ENCODE measurements around a stretch of chr20.

DNA sequence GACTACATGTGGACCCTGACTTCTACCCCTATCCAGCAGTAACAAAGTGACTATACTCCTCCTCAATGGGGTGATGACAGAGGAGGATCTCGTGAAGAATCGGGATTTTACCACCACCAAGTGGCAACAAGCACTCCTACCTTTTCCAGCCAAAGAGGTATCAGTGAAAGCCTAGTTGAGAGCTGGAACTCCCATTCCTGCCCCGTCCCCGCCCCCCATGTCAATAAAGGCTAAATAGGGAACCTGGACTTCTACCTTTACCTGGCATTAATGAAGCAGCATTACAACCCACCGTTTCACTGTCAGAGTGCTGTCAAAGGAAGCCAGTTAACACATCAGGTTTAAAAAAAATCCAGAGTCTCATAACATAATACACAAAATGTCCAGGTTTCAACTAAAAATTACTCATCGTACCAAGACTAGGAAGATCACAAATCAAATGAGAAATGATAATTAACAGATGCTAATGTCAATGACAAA lies 45.3 kb downstream of the RNF24 start:
- RRBS = no CpG with 5 or more reads among the region's 6 CpGs

- RRBS = no CpG with 5 or more reads among the region's 6 CpGs
Observed at GRCh38 chr20:4018275-4018914, 3.0 kb upstream of the RNF24 start.

- RRBS = no CpG with 5 or more reads among the region's 2 CpGs
Observed at GRCh38 chr20:4025982-4026449, 10.7 kb upstream of the RNF24 start.

- RRBS = no CpG with 5 or more reads among the region's 4 CpGs
Observed at GRCh38 chr20:4153236-4153651, 4.6 kb downstream of the SMOX start.

DNA sequence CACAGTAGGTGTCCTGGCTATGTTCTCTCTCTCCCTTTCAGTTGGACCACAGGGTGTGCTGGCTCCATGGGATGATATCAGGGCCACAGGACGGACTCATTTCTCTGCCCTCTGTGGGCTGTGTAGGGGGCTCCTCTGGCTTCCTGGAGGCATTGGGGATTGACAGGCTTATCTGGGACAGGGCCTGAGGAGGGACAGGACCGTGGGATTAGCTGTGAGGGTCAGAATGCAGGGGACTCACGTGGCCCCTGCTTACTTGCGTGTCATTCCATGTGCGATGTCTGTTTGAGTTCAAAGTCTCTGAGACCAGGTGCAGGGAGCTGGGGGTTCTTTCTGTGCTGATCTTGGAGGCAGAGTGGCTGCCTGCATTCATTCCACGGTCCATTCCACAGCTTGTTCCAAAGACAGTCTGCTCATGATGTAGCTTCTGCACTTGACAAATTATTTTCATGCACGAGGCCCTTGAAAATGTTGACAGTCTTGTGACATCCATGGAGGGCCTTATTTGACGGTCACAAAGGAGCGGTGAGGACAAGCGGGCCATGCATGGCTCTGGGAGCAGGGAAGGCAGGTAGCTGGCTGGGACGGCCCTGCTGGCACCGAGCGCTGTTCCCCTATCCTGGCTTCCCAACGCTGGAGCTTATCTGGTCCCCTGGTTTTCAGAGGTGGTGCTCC lies 22.9 kb downstream of the SMOX start:
- RRBS = no CpG with 5 or more reads among the region's 14 CpGs

- RRBS = no CpG with 5 or more reads among the region's 9 CpGs
Observed at GRCh38 chr20:4297368-4297895, 48.3 kb upstream of the ADRA1D start.

GRCh38 chr20:4661228-4661742 lies 25.0 kb upstream of the PRNP start:
- RRBS = no CpG with 5 or more reads among the region's 14 CpGs

DNA sequence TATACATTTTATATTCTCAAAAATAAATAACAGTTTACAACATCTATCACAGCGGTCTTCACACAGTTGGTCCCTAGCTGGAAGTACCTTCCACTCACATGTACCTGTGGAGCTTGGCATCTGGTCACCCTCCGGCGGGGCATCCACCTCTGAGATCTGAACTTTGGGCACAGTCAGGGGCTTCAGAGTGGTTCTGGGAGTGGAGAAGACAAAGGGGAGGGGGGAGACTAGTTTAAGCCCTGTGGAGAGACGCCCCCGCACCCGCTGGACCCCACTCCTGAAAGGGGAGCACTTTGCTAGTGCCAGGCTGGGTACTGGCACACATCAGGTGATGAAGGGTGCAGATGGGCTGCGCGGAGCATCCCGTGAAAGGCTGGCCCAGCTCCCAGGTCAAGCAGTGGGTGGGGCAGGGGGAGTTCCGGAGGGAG lies 31.0 kb downstream of the RASSF2 start:
- RRBS = no CpG with 5 or more reads among the region's 10 CpGs

- RRBS = no CpG with 5 or more reads among the region's 9 CpGs
Observed at GRCh38 chr20:4815429-4816141, 7.8 kb downstream of the RASSF2 start.

DNA sequence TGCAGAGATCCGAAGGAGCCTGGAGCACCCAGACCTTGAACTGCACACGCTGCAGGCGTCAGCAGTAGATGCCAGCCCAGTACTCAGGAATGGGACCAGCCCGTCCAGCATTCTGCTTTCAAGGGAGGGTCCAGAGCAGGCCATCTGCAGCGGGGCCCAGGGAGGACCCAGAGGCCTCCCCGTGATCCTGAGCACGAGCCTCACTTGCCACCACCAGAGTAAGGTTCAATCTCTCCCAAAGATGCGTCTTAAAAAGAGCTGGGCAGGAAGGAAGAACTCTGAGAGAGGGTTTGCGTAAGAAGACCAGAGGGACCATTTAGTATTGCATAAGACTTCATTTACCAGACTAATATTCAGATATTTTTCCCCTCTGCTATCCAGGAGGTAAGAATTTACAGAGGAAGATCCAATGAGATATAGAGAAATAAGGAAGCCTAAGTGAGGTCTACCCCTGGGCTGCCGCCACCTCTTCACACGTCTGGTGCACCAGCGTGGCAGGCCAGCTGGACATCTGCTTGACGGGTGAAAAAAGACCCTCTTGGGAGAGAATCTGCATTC lies 5.5 kb upstream of the RASSF2 start:
- RRBS = no CpG with 5 or more reads among the region's 13 CpGs

- RRBS = no CpG with 5 or more reads among the region's 8 CpGs
Observed at GRCh38 chr20:4866898-4867734, 43.7 kb upstream of the RASSF2 start.

DNA sequence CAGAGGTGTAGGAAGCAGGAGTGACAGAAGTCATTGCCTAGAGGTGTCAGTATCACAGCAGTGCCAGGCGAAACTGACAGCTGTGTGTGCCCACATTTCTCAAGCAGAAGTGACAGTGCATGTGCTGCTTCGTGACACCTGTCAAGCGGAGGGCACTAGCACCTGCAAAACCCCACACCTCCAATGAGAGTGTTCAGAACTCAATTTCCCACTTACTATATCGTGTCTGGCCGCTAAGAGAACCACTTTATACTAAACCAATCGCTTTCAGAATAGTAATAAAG lies 82.8 kb downstream of the SLC23A2 start:
- RRBS = no CpG with 5 or more reads among the region's 6 CpGs

DNA sequence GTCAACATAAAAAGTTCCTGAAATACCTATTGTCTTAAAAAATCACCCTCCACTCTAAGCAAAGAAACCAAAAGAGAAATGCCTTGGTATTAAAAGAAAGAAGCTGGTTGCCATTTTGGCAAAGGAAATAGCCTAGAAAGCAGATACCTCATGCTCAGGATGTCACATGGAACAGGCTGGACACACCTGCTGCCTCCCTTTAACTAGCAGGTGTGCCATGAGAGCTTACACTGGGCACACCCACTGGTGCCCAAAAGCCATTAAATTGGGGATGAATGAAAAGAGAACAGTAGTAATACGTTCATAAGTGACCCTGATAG lies 1.5 kb downstream of the SLC23A2 start:
- RRBS = no CpG with 5 or more reads among the region's 1 CpG

DNA sequence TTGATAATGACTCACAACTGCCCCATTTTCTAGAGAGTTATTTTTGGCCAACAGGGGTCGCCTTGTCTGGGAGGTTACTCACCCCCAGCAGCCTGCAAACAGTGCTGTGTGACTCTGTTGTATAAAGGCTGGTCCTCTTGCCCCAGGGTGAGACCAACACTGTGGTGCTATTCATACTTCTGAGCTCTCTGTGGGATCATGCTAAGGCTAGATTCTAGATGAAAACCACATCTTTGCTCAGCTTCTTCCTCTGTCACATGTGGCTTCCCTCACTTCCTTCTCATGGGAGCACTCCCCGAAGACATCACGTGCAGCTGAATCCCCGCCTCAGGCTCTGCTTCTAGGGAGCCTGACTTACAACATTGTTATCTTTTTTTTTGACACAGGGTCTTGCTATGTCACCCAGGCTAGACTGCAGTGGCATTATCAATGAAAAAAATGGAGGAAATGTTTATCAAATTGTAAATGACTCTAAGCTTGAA lies 55.6 kb upstream of the SLC23A2 start:
- RRBS = no CpG with 5 or more reads among the region's 4 CpGs

- RRBS = no CpG with 5 or more reads among the region's 14 CpGs
Observed at GRCh38 chr20:5072646-5073890, 39.8 kb downstream of the TMEM230 start.

DNA sequence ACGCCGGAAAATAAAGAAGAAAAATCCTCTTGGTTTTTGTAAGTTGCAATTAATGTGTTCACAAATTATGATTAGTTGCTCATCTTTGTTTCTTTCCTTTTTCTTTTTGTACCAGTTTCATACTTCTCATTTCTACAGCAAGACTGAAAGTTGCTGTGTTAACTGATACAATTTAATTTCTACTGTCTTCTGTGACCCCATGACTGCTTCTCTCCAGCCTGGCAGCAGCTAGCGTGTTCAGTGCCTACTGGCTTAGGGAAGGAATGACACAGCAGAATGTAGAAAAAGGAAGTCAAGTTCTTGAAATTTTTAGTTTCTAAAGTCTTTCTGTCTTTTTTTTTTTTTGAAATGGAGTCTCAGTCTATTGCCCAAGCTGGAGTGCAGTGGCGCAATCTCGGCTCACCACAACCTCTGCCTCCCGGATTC lies 32.6 kb downstream of the TMEM230 start:
- RRBS = no CpG with 5 or more reads among the region's 6 CpGs

- RRBS = no CpG with 5 or more reads among the region's 2 CpGs
Observed at GRCh38 chr20:5143225-5143644, 16.4 kb downstream of the CDS2 start.

GRCh38 chr20:5159889-5160373 lies 33.1 kb downstream of the CDS2 start:
- RRBS = no CpG with 5 or more reads among the region's 3 CpGs

DNA sequence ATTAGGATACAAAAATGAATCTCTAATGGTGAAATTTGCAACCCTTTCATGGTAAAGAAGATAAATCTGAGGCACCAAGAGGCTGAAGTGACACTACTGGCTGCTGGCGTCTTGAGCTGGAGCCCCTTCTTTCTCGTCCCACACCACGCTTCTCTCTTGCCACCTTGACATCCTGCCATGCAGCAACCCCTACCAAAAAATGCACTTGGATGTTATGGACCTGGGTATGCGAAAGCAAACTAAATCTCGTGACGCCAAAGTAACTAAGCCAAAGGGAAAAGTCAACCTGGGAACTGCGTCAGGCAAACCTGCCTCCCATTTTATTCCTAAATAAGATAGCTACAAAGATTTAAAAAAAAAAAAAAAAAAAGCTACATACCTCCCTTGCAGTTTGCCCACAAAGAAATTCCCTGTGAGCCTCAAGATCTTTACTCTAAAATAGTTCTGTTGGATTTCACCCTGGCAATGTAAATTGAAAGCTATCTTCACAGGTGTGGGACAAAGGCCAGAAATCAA lies 40.7 kb upstream of the GPCPD1 start:
- RRBS = no CpG with 5 or more reads among the region's 7 CpGs

GRCh38 chr20:5782081-5782503 lies 31.9 kb downstream of the SHLD1 start:
- RRBS = no CpG with 5 or more reads among the region's 5 CpGs